ENCODE measurements around a stretch of chr14.

GRCh38 chr14:106398770-106399439, 872.5 kb downstream of the TMEM121 start:
- PRO-cap = no peak

GRCh38 chr14:106627488-106627822, 1101.1 kb downstream of the TMEM121 start:
- PRO-cap = no peak

GRCh38 chr14:106790783-106791463, 1264.5 kb downstream of the TMEM121 start:
- PRO-cap = no peak

GRCh38 chr14:106850508-106851284, 1324.3 kb downstream of the TMEM121 start:
- PRO-cap = no peak

All from left lobe of liver (tissue), 1 donor.